Measurements from ENCODE around the genes C16orf46 and CMIP.

- PRO-cap, result bidirectional peak, plus-strand start at chr16:81077045, minus-strand start at chr16:81076918; unidirectional peak, plus-strand start at chr16:81077319
These were observed at the start of gene C16orf46 for GRCh38 chr16:81076546-81077411. C16orf46 (minus strand) TSS chr16:81077238.

DNA sequence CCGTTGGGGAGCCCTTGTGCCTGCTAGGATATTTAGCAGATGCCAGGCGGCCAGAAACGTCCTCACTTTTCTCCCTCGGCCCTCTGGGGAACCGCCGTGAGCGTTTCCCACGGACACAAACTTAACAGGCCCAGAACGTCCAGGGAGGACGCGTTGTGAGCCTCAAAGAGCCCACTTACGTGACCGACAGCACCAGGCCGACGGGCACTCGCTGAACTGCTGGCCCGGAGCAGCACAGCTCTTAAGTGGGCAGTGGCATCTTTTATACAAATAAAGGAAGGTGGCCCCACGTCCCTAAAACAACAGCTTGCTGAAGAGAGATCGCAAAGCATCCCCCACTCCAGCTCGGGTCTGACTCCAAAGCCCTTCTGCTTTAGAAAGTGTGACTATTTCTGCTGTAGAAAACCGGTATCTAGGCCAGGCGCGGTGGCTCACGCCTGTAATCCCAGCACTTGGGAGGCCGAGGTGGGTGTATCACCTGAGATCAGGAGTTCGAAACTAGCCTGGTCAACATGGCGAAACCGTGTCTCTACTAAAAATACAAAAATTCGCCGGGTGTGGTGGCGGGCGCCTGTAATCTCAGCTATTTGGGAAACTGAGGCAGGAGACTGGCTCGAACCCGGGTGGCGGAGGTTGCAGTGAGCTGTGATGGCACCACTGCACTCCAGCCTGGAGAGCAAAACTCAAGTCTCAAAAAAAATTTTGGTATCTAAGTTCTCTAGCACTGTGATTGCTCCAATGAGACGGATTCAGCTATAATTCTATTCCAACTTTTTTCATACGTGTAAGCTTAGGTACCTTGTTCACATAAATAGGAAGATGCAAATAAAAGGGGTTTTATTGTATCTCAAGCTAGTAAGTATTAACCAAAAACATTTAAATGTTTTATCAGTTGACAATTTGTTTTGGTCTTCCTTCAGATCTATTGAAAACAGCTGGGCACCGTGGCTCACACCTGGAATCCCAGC, 658 bp upstream of the C16orf46 start:
- PRO-cap, result unidirectional peak, plus-strand start at position 133 of the sequence

- PRO-cap, result no peak
These were observed 655 bp upstream of the GCSH start for GRCh38 chr16:81096765-81097334.

DNA sequence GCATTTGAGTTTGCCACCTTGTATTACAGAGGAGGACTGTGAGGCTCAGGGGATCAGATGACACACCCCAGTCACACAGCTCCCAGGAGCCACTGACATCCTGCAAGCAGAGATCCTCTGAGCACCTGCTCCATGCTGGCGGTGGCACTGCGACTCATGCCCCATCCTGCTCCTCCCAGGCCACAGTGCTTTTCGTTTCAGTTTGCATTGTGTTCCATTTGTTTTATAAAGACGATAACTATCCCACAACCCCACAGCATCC, 28.1 kb downstream of the BCO1 start:
- PRO-cap, result no peak

DNA sequence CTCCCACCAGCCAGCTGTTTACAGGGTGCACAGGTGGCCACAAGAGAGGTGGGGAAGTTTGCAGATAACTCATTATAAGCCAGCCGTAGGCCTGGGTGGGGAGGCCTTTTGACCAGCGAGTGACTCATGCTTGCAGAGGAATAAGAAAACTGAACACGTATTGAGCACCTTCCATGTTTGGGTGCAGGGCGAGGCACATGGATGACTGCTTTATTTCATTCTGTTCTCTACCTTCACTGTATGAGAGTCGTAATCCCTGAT, 28.4 kb downstream of the BCO1 start:
- PRO-cap, result no peak

- PRO-cap, result no peak
These were observed 59.8 kb downstream of the GAN start for GRCh38 chr16:81374444-81375050.

DNA sequence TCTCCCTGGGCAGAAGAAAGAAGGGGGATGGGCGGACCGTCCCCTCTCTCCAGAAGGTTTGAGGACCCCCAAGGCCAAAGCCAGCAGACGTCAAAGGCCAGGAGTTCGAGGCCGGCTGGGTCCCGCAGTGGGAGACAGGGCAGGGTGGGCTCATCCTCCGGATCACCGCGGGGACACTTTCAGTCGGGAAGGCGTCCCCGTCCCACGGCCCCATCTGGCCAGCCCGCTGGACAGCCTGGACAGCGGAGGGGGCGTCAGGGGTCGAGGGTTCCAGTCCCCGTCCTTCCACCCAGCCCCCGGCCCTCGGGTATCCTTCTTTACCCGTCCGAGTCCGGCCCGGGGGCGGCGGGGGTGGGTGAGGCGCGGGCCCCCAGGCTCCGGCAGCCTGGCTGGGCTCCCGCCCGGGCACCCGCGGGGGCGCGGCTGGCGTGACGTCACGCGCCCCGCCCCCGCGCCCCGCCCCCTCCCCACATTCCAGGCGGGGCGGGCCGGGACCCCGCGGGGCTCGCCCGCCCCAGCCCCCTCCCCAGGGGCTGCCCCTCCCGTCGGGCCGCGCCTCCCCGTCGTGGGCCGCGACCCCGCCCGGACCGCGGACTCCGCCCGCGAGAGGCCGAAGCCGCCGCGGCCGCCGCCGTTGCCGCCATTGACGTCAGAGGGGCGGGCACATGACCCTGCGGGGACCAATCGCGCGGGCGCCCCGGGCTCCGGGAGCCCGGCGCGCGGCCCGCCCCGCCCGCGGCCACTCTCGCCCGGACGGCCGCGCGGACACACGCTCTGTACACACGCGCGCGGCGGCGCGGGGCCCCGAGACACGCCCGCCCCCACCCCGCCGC, at the start of gene CMIP:
CMIP (plus strand) TSS at position 742 of the 833 bp plus-strand sequence.
- PRO-cap, result bidirectional peak, plus-strand start at position 742 of the sequence, minus-strand start at position 604 of the sequence

- PRO-cap, result no peak
These were observed 3.9 kb downstream of the CMIP start for GRCh38 chr16:81448349-81449126.

DNA sequence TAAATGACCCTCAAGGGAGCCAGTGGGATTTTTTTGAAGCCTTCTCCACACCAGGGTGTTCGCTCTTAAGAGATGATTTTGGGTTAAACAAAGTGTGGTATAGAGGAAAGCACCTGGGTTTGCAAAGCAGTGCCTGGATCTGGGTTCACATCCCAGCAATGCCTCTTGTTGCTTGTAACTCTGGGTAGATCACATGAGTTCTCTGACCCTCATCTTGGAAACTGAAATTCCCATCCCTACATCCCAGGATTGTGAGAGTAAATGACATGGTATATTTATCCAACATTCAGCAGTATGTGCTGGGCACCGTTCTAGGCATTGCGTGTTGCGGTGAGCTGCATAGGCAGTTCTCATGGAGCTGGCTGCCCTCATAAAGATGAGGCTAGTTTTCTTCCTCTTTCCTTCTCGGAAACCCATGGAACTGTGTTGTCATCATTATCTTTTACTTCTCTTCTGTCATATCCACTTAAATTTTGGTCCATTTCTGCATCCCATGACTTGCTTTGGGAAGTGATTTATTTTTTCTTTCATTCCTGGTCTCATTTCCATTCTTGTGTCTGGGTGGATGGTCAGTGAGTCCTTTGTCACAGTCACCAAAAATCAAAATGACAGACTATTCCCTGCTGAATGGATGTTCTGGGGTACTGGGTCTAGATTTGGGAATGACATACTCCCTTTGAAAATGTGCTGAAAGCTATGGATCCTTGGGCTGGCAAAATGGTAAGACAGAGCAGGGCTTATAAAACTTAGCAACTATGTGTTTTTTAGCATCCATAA, 17.2 kb downstream of the CMIP start:
- PRO-cap, result no peak

GRCh38 chr16:81468030-81468763, 23.6 kb downstream of the CMIP start:
- PRO-cap, result no peak

DNA sequence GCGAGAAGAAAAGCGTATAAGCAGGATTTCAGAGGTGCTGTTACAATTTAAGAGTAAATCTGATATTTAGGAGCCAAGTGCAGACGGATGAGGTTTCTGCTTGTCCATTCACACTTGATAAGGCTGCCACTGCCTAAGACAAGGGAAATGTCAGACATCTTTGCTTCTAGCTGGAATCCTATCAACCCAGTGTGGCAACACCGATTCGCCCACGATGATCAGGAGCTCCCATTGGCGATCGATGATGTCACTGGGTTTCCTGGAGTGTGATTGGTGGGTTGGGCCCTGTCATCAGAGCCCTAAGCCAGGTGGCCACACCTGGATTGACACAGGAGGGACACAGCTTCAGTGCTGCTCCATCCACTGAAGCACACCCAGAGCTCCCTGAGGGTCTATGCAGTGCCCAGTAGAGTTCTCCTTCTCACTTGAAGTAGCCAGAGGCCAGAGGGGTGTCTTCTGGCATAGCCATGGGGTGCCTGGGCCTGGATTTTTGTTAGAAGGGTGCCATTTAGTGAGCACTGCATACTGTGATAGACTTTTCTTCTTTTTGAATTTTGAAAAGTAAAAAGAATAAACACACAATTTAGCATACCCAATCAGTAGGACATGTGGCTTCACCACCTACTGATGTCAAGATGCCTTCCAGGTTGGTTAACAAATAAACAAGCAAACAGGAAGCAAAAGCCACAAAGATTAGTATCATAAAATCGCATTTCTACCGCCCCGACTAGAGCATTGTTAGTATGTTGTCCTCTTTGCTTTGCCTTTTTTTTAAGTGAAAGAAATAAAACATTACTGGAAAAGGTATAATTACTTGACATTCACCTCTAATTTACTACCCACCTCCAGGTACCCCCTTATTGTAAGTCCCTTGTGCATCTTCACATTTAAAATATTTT, 77.6 kb downstream of the CMIP start:
- PRO-cap, result no peak

- PRO-cap, result no peak
These were observed 82.3 kb downstream of the CMIP start for GRCh38 chr16:81526724-81527418.

DNA sequence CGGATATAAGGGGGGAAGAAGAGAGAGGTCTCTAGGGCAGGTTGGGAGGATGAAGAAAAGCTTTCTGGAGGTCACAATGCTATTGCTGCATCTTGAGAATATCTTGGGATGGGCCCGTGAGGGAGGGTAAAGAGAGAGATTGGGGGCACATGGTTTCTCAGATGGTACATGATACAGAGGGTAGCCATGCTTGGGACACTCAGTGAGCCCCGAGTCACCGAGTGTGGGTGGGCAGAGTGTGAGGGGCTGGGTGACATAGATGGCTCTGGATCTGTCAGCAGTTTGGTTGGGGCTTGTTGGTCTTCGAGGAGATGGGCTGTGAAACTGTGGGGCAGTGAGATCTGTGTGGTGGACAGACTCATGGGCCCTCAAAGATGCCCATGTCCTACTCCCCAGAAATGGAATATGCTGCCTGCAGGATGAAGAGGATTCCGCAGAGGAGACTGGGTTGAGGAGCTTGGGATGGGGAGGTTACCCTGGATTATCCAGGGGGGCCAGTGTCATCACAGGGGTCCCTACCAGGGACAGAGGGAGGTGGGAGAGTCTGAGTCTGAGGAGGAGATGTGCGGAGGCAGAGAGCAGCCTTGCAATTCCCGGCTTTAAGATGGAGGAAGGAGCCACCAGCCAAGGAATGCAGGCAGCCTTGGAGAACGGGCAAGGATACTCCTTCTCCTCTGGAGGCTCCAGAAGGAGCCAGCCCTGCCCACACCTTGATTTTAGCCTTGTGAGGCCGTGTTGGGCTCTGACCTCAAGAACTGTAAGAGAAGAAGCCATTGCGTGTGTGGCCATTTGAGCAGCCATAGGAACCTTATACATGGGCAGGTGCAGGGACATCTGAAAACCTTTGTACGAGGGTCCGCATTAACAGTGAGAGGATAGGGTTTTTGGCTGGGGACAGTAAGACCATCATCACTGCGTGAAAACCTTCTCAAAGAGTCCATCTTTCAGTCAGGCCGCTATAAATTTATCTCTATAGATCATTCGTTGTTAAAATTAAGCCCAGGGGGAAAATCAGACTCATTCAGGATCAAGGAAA, 84.9 kb downstream of the CMIP start:
- PRO-cap, result no peak

DNA sequence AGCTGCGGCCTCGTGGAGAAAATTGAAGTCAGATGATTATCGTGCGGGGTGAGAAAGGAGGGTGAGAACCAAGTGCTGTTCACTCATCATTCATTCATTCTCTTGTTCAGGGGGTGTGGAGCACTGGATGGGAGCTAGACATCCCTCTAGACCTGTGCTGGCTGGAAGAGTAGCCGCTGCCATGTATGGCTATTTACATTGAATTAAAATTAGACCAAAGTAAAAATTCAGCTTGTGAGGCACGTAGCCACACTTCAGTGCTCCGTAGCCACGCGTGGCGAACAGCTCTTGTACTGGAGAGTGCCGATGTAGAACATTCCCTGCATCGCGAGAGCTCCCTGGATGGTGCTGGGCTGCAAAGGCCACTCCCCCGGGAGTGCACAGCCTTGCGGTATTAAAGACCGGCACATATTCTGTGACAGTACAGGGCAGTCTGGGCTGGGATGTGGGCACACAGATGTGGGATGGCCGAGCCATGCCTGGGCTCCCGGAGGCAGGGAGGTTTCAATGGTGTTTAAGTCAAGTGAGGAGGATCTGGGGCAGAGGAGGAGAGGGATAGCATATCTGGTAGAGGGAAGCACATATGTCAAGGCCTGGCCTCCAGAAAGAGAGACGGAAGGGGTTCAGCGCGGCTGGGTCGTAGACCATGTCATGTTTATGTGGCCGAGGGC, 102.2 kb downstream of the CMIP start:
- PRO-cap, result no peak

- PRO-cap, result no peak
These were observed 104.6 kb downstream of the CMIP start for GRCh38 chr16:81549117-81549628.

DNA sequence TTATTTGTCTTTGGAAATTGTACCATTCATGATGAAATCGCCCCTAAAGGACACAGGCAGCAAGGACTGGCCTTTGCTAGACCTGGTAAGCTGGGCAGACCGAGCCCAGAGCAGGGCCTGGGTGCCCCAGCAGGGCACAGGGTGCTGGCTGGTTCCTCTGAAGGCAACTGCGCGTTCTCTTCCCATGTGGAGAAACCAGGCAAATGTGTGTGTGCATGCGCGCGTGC, 104.9 kb downstream of the CMIP start:
- PRO-cap, result no peak

- PRO-cap, result no peak
These were observed 106.6 kb downstream of the CMIP start for GRCh38 chr16:81550885-81551931.

DNA sequence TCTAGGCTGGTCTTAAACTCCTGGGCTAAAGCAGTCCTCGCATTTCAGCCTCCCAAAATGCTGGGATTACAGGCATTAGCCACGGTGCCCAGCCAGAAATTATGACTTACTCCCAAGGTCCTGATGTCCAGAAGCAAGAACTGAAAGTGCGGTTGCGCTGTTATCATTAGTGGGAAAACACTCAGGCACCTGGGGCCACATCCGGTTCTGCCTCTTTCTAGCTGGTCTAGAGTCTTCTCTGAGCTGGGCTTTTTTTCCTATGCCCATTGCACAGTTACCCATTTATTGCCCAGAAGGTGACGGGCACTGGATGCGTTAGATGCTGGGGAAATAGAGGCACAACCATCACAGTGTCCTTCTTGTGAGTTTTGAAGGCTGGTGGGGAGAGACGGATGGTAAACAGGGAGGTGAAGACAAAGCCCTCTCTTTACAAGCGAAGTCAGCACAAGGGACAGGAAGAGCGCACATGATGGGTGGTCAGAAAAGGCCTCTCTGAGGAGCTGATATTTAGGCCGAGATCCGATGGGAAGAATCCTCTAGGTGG, 37.7 kb downstream of the PLCG2 start:
- PRO-cap, result no peak

DNA sequence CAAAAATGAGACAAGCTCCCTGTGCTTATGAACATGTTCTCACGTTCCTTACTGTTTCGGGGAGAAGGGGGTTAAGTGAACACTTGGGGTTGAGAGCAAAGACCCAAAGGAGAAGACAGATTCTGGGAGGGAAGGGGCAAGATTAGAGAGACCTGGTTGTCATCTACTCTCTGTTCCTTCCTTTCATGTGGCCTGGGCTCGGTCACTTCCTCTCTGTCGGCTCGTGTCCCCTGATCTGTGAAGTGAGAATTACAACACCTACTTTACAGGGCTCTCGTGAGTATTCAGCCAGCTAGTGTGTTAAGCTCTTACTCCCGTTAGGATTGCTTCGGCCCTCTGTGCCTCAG, 38.7 kb downstream of the PLCG2 start:
- PRO-cap, result no peak

- PRO-cap, result no peak
These were observed 84.7 kb downstream of the PLCG2 start for GRCh38 chr16:81863496-81864521.